ENCODE results near the genes ADAMTS4 and HSPA6.

- RRBS, result no CpG with 5 or more reads among the region's 9 CpGs
Observed at GRCh38 chr1:160213463-160214415, 8.6 kb downstream of the PEA15 start.

- RRBS, result no CpG with 5 or more reads among the region's 11 CpGs
Observed at GRCh38 chr1:160285944-160286736, 1.2 kb upstream of the PEX19 start.

- RRBS, result no CpG with 5 or more reads among the region's 2 CpGs
Observed at GRCh38 chr1:160294283-160294878, 9.4 kb upstream of the PEX19 start.

- RRBS, result no CpG with 5 or more reads among the region's 19 CpGs
Observed at GRCh38 chr1:160342044-160342937, 759 bp downstream of the COPA start.

DNA sequence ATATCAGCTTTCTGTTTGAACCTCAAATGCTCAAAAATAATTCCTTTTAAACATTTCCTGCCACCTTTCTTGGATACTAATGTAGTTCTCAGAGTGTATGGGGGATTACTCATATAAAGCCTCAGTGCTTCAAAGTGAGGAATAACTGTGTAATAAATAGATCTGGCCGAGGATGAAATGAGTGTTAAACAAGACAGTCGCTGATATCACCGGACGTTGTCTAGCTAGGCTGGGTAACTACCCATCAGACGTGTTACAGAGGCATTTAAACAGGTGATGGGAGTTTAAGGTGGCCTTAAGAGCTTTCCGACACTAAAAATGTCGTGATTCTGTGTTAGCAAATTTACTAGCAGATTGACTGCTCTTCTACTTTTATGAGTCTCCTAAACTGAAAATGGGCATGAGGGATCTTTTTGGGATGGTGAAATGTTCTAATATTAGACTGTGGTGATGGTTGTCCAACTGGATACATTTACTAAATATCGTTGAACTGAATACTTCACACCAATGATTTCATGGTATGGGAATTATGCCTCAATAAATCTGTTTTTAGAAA, 53.2 kb downstream of the VANGL2 start:
- RRBS, result no CpG with 5 or more reads among the region's 8 CpGs

GRCh38 chr1:160459998-160460645, 59.8 kb downstream of the VANGL2 start:
- RRBS, result no CpG with 5 or more reads among the region's 6 CpGs

GRCh38 chr1:160708159-160708470, 3.5 kb downstream of the CD48 start:
- RRBS, result no CpG with 5 or more reads among the region's 3 CpGs

GRCh38 chr1:160798404-160799227, 2.6 kb downstream of the LY9 start:
- RRBS, result no CpG with 5 or more reads among the region's 4 CpGs

- RRBS, result no CpG with 5 or more reads among the region's 6 CpGs
Observed at GRCh38 chr1:161011922-161012516, 8.9 kb downstream of the F11R start.

GRCh38 chr1:161016488-161017053, 4.4 kb downstream of the F11R start:
- RRBS, result 86% methylated on average over 1 of the region's 8 CpGs

DNA sequence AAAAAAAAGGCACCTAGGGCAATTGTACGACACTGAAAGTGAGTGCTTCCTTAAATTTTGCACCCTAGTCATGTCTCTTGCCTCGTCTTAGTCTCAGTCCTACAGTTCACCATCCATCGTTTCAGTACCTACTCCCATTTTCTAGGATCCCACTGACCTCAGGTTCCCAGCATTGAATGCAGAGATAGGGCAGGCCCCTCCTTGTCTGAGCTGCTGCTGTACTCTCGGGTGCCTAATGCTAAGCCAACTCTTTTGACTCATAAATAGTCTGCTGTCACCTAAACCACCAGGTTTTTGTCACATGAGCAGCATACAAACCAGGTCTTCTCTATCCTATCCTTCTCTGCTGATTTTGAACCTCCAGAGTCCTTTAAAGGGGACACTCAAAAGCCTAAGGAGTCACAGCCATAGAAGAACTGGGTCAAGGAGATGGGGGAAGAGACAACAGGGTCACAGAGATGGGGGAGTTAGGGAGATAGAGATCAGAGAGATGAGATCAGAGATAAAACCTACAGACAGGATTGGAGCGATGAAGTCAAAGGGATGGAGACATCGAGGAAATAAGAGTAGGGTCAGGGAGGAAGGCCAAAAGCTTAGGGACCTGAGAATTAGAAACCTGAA, 2.9 kb downstream of the ARHGAP30 start:
- RRBS, result no CpG with 5 or more reads among the region's 6 CpGs

DNA sequence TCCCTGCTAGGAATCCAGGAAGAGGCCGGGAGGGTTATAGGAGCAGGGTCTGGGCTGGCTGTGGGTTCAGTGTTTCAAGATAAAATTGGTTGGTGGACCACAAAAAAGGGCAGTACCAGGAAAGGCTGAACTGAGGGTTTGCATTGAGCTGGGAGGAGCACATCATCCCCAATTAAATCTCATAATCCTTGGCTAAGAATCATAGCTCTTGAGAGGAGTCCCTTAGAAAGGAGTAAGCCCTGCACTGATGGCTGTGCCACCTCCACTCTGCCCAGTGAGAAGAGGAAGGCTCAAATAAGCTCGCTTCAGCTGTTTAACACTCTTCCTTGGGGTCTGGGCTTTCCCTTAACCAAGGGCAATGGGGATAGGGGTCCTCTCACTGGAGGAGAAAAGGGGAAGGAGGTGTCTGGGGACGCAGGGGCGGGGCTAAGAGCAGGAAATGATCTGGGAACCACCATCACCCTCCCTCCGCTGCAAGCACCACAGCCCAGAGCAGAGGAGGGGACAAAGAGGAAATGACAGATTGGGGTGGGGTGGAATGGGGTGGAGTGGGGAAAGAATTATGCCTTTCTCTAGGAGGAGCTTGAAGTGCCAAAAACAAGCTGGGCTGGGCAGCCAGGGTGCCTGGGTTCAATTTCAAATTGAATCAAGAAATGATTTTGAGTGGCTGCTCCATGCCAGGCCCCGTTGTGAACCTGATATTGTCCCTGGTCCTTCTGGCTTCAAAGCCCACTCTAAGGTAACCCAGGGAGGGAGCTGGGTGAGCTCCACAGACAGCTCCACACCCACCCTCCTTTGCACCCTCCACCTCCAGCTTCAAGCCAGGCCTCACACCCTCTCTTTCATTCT, 1.4 kb downstream of the ARHGAP30 start:
- RRBS, result no CpG with 5 or more reads among the region's 6 CpGs

- RRBS, result 84% methylated on average over 2 of the region's 9 CpGs
Observed at GRCh38 chr1:161068880-161069516, 693 bp downstream of the ARHGAP30 start.

DNA sequence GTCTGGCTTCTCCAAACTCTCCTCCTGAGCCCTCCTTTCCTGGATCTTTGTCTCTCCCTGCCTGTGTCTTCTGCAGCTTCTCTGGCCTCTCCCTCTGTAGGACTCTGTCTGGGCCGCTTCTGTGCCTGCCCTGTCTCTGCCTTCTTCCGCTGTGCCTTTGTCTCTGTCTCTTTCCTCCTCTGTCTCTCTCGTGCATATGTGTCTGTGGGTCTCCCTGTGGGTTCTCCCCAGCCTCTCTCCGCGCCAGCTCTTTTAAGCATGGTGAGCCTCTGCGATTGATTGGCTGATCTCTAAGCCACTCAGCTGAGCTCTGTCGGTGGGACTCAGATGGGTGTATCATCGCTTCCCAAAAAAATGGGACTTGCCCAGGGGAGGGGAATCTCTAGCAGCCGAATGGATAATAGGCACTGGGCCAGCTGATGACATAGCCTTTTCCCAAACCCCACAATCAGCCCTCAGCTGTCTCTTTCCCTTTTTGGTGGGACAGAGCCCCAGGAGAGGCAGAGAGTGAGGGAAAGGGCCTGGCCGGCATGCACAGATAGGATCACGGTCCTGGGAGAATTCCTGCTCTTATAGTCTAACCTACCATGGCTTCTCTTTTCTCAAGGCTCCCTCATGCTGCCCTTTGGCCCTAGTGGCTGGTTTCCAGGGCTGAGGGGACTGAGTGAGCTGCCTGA, at the start of gene ADAMTS4:
Gene ADAMTS4 (minus strand): TSS at position 228 of the 677 bp plus-strand sequence.
- RRBS, result no CpG with 5 or more reads among the region's 11 CpGs

DNA sequence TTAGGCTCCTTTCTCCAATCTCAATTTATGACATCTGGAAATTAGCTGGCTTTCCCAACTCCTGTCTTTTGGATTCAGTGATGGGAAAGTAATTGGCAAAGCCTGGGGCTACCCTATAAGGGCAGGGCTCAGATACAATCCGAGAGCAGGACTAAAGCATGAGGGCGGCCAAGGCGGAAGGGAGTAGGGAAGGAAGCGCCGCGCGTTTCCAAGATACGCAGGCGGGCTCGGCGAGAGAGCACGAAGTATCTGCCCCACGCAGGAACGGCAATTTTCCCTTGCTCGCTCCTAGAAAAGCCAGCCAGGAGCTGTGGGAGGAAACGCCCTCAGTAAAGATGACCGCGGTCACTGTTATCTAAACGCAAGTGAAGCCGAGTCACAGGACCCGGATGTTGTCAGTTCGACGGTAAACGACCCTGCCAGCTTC, 299 bp upstream of the NDUFS2 start:
- RRBS, result no CpG with 5 or more reads among the region's 24 CpGs

DNA sequence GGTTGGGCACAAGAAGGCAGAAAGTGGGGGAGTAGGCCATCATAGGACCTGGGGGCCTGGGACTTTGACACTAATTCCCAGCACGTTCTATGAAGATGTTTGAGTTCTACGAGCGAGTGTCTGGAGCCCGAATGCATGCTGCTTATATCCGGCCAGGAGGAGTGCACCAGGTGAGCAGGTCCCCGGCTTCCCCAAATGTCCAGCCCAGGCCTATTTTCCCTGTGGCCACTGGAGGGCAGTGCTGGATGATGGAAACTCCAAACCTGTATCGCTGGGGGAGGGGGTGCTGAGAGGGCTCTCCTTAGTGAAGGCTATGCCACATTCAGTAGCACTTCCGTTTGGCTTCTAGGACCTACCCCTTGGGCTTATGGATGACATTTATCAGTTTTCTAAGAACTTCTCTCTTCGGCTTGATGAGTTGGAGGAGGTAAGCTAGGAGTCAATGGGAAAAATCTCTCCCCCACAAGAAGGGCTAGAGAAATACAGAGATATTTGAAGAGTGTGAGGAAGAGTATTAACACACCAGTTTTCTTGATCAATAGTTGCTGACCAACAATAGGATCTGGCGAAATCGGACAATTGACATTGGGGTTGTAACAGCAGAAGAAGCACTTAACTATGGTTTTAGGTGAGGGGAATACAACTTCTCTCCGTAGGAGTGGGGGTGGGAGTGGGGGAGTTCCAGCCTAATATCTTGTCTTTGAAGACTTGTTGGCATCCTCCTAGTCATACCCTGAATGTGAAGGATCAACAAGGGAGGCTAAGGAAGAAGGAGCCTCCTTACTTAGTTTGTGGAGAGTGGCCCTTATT, 5.1 kb upstream of the FCER1G start:
- RRBS, result no CpG with 5 or more reads among the region's 12 CpGs

GRCh38 chr1:161219017-161219634, 4.0 kb downstream of the FCER1G start:
- RRBS, result no CpG with 5 or more reads among the region's 3 CpGs

GRCh38 chr1:161304572-161305498, 4.9 kb downstream of the MPZ start:
- RRBS, result no CpG with 5 or more reads among the region's 5 CpGs

DNA sequence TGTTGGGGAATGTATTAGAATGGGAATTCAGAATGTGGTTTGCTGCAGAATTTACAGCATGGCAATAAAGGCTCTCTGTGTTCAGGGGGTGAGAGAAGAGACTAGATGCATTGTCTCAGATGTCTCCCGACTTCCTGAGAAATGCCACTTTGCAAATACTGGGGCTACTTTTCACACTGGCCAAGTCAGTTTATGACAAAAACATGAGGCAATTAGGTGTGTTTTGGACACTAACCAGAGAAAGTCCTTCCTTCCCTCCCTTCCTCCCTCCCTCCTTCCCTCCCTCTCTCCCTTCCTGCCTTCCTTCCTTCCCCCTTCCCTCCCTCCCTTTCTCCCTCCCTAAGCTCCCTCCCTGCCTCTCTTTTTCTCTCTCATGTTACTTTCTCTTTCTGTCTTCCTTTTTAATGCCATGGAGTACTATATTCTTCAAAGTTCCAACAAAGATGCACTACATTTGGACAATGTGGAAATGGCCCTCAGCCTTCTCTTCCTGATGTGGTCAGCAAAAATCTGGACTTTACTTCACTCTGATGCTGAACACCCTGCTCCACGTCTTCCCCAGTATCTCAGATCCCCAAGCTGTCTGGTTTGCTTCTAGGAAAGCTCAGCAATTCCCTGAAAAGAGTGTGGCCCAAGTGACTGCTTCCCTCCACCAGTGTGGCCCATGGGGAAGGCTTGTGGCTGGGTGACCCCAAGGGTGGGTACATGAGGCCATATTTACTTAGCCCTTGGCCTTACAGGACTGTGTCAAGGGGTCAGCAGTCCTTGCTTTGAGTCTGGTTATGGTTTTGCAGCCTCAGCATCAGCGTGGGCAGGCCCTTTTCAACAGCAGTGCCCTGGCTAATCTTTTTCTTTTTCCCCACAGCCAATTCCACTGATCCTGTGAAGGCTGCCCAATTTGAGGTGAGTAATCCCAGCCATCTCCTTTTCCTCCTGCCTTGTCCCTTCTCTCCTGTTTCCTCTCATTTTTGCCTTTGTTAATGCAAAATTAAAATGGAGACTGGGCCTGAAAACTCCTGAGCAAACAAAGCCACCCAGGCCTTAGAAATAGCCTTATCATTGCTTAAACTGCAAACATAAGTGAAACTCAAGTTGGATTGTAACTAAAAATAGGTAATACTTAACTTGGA, 8.1 kb downstream of the FCGR2A start:
- RRBS, result no CpG with 5 or more reads among the region's 3 CpGs

DNA sequence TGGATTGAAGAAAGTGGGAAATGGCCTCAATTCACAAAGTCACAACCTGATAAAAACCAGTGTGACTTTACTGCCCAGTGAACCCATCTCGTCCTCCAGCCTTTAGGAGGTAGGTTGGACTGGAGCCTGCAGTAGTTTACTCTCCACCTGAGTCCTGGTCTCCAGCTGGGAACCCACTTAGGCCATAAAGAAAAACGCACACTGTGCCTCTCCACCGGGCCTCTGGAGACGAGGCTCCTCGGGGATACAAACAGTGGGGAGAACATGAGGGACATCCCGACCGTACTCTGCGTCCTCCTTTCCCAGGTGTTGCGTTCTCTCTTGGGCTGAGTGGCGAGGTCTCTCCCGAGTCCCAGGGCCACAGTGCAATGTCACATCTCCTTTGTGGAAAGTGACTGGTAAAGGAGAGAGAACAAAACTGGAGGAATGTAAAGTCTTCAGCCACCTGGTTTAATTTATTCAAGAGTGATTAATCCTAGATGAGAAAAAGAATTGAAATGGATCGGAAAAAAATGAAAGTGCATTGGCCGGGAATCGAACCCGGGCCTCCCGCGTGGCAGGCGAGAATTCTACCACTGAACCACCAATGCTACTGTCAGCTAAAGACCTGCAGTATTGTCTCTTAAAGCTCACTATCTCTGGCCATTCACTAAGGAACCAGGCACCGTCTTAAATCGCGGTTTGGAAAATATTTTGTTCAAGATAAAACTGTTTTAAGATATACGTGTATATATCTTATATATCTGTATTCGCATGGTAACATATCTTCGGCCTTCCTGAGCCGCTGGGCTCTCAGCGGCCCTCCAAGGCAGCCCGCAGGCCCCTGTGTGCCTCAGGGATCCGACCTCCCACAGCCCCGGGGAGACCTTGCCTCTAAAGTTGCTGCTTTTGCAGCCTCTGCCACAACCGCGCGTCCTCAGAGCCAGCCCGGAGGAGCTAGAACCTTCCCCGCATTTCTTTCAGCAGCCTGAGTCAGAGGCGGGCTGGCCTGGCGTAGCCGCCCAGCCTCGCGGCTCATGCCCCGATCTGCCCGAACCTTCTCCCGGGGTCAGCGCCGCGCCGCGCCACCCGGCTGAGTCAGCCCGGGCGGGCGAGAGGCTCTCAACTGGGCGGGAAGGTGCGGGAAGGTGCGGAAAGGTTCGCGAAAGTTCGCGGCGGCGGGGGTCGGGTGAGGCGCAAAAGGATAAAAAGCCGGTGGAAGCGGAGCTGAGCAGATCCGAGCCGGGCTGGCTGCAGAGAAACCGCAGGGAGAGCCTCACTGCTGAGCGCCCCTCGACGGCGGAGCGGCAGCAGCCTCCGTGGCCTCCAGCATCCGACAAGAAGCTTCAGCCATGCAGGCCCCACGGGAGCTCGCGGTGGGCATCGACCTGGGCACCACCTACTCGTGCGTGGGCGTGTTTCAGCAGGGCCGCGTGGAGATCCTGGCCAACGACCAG, at the start of gene HSPA6:
Gene HSPA6 (plus strand): TSS at position 1,213 of the 1,436 bp plus-strand sequence.
- RRBS, result 3% methylated on average over 4 of the region's 84 CpGs

Data from islet of Langerhans (tissue), 1 donor.